Cardiac muscle cell (in vitro differentiated cells and primary cell): ENCODE measurements around the genes GRIFIN and IQCE.

- RAMPAGE, long total RNA, result no peak
- RRBS, result 5% methylated on average over 5 of the region's 20 CpGs
Measured at GRCh38 chr7:2082124-2082761, 150.5 kb downstream of the MAD1L1 start.

GRCh38 chr7:2137906-2139033, 94.5 kb downstream of the MAD1L1 start:
- RAMPAGE, long total RNA, result no peak
- RRBS, result no CpG with 5 or more reads among the region's 33 CpGs

DNA sequence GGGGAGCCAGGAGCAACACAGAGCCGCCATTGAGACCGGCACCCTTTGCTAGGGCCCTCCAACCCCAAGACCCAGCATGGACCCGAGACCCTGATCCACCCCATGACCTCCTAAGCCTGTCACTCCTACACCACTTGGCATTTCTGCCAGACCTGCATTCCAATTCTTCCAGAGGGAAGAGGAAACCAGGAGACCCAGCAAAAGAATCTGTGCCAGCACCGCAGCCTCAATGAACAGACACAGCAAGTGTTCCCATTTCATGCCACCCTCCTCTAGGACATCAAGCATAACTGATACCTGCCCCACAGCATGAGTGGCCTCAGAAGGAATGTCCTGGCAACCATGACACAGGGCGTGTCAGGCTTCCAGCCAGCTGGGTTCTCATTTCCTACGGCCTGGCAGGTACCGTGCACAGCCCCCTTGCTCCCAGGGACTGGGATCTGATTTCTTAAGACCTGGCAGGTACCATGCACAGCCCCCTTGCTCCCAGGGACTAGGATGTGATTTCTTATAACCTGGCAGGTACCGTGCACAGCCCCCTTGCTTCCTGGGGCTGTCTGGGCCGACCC, 7.8 kb downstream of the MAD1L1 start:
- RAMPAGE, long total RNA, result no peak
- RRBS, result no CpG with 5 or more reads among the region's 9 CpGs

- RAMPAGE, long total RNA, result no peak
- RRBS, result no CpG with 5 or more reads among the region's 12 CpGs
Measured at GRCh38 chr7:2266794-2267303, 24.8 kb downstream of the NUDT1 start.

DNA sequence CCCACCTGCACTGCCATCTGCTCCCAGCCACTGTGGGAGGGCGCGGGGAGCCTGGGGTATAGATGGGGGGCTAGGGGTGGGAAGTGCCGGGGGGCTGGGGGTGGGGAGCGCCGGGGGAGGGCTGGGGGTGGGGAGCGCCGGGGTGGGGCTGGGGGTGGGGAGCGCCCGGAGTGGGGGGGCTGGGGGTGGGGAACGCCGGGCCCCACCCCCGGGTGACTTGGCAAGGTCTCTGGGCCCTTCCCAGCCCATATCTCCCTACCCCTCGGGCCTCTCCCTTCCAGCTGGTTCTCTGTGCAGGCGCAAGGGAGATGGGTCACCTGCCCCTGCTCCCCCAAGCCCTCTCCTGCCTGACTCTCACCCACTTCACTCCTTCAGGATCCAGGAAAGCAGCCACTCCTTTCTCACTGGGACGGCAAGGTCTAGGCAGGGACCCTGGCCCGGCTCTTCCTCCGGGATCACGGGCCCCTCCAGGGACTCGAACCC, at the start of gene GRIFIN:
TSS of gene GRIFIN (minus strand) at position 32 of the 483 bp plus-strand sequence.
- RAMPAGE, long total RNA, result no peak
- RRBS, result 85% methylated on average over 2 of the region's 19 CpGs

DNA sequence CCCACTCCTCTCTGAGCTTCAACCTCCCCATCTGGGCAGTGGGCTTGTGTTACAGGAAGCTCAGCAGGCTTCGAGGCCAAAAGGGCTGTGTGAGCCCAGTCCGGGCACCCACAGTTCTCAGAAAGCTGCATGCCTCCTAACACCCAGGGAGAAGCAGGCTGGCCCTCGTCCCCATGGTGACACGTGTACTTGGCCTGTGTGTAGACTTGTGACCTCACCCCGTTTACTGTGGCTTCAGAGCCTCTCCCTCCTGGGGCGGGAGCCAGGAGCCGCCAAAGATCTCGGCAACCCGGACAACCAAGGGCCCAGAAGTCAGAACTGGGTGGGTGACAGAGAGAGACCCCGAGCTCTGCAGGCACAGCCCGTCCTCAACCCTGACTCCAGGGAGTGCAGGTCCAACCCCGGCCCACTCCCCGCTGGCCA, 2.3 kb upstream of the GRIFIN start:
- RAMPAGE, long total RNA, result no peak
- RRBS, result 52% methylated on average over 5 of the region's 13 CpGs

- RAMPAGE, long total RNA, result no peak
Measured at GRCh38 chr7:2494040-2494178, 17.7 kb upstream of the GRIFIN start.

DNA sequence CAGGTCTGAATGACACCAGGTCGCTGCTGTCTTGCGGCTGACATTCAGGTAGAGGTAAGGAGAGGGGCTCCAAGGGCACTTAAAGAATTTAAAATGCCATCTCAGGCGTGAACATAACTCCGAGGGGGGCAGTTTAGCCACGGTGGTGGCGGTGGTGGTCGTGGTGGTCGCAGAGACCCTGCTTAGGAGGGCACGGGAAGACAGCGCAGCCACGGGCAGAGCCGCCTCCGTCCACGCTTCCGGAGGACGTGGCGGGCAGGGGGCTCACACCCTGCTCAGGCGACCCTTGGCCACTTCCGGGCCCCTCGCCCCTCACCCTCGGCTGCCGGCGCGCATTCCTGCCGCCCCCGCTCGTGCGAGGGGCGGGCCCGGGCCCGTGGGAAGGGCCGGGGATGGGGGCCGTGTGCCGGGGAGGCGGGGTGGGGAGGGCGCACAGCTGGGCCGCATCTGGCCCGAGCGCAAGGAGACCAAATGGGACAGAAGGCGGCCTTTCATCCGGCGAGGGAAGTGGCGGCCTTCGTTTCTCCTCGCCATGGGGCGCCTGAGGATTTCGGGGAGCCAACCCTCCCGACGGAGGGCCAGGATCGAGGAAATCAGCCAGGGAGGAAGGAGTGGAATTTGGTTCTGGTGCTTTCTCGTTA, 909 bp upstream of the LFNG start:
- RAMPAGE, long total RNA, result no peak
- RRBS, result 4% methylated on average over 19 of the region's 51 CpGs

GRCh38 chr7:2521890-2522749, 2.5 kb downstream of the LFNG start:
- RAMPAGE, long total RNA, result no peak
- RRBS, result no CpG with 5 or more reads among the region's 23 CpGs

GRCh38 chr7:2558633-2559780, at the start of gene IQCE:
TSS of gene IQCE (plus strand) at chr7:2558979.
- RAMPAGE, long total RNA, result no peak
- RRBS, result 2% methylated on average over 57 of the region's 111 CpGs

- RAMPAGE, long total RNA, result no peak
- RRBS, result no CpG with 5 or more reads among the region's 33 CpGs
Measured at GRCh38 chr7:2607028-2608211, 24.4 kb upstream of the TTYH3 start.

DNA sequence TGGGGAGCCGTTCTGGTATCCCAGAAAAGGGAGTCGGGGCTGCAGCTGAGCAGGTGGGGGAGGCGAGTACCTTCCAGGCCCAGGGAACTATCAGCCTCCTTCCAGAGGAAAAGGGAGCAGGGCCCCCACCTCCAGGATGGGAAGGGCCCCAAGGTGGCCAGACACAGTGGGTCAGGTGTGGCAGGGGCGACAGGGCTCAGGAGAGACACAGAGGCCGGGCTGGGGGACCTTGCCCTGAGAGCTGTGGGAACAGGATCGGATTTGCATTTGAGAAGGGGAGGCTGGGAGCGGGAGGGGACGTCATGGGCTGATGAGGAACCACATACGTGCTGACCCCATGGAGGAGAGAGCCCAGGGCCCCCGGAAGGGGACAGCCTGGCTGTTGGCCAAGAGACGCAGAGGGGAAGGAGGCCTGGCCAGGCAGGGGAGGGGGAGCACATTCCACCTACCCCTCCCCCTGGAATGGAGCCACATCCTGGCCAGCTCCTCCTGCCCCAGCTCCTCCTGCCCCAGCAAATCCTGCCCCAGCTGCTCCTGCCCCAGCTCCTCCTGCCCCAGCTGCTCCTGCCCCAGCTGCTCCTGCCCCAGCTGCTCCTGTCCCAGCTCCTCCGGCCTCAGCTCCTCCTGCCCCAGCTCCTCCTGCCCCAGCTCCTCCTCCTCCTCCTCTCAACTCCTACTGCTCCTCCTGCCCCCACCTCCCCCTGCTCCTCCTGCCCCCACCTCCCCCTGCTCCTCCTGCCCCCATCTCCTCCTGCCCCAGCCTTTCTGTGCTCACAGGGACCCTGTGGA, 9.6 kb upstream of the TTYH3 start:
- RAMPAGE, long total RNA, result start-site peak on the minus strand centred at position 224 of the sequence, 108 bp wide, 105 and 43 reads in 2 replicates
- RRBS, result no CpG with 5 or more reads among the region's 12 CpGs

DNA sequence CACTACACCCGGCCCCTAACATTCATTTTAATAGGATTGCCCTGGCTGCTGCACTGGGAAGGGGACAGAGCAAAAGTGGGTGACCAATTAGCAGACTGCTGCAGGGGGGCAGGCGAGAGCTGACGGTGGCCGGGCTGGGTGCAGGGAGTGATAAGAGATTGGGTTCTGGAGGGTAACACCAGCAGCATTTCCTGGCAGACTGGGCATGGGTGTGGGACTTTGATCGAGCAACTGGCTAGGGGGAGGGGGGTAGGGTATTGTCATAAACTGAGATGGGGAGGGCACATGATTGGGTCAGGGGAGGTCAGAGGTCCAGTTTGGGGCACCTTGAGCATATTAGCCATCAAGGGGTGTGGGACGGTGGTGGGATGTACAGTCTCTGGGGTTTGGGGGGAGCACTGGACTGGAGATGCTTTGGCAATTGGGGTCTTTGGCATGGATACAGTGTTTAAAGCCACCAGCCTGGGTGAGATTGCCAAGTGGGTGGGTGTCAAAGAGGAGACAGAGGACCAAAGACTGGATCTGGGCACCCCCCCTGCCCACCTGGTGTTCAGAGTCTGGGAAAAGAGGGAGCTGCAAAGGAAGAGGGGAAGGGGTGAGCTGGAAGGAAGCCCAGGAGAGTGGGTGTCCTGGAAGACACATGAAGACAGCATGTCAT, 20.0 kb upstream of the AMZ1 start:
- RAMPAGE, long total RNA, result no peak
- RRBS, result 71% methylated on average over 1 of the region's 6 CpGs

GRCh38 chr7:2730915-2731576, 43.0 kb downstream of the AMZ1 start:
- RAMPAGE, long total RNA, result no peak
- RRBS, result no CpG with 5 or more reads among the region's 35 CpGs

DNA sequence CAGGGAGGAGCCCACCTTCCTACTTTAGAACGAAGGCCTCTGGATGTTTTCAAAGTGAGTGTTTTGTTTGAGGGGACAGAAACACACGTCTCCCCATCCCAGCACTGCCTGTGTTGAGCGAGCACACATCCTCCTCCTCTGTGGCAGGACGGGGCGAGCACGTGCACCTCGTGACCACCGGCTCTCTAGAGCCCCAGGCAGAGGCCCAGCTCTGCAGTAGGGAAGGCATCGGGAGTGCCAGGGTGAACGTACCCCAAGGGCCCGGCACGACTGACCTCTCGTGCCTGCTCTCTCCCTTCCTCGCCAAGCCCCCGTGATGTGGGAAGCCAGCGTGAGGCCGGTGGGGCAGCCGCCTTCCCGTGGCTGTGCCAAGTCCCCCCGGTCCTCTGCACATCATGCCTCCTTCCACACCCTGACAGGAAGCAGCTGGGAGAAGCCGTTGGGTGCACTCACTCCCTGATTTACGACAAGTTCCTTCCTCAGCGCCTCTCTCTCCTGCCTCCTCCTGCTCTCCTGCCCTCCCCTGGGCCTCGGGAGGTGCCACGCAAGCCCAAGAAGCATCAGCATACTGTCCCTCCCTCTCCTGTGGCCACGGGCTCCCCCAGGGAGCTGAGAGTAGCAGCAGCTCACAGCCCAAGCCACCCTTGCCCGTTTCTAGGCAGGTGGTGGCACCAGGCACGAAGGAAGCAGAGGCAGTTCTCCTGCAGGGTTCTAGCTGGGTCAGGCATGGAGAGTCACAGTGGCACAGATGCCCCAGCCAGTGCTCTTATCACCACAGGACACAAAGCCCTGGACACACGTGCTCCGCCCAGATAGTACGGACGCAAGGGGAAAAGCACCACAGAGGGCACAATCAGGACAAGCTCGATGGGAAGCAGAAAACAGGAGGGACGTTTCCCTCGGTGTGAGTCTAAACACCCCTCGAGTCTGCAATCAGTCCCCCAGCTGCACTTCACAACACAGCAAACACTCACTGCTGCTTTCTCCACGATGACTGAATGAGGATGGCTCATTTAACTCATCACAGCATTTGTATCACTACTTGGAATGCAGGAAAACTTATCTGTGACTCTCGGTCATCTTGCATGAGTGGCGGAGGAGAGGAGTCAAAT, 47.0 kb downstream of the AMZ1 start:
- RAMPAGE, long total RNA, result no peak
- RRBS, result 45% methylated on average over 12 of the region's 39 CpGs

- RAMPAGE, long total RNA, result no peak
- RRBS, result no CpG with 5 or more reads among the region's 11 CpGs
Measured at GRCh38 chr7:2821870-2822555, 22.1 kb downstream of the GNA12 start.

DNA sequence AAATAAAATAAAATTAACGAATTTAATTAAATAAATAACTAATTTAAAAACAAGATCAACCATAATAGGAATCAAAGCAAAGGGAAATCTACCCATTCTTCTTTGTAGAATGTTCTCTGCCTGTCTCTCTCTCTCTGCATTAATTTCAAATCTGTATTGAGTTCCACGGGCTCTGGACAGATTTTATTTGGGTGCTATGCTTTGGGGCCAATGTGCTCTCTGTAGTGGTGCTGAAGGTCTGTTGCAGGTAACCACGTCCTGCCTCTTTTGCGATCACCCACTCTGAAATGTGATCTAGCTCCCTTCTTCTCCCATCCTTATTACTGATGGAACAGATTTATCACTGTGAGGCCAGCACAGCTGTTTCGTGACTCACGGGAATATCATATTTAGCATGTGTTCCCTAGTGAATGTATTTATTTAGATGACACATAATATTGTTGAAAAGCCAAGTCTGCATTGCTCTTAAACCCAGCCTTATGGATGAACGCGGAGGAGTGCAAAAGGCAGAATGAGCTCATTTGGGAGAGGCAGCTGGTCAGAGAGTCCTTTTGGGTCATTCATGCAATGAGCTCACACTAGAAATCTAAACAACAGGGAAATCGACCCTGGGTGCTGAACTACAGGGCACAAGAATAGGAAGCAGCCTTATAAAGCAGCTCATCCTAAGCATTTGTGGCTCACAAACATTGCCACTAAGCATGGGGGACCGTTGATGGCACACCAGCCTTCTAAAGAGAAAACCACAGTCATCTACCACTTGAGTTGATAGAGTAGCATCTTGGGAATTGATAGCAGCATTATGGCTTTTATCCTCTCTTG, 33.2 kb upstream of the SDK1 start:
- RAMPAGE, long total RNA, result no peak
- RRBS, result no CpG with 5 or more reads among the region's 10 CpGs

- RAMPAGE, long total RNA, result no peak
- RRBS, result no CpG with 5 or more reads among the region's 9 CpGs
Measured at GRCh38 chr7:3700789-3701269, 399.8 kb downstream of the SDK1 start.

DNA sequence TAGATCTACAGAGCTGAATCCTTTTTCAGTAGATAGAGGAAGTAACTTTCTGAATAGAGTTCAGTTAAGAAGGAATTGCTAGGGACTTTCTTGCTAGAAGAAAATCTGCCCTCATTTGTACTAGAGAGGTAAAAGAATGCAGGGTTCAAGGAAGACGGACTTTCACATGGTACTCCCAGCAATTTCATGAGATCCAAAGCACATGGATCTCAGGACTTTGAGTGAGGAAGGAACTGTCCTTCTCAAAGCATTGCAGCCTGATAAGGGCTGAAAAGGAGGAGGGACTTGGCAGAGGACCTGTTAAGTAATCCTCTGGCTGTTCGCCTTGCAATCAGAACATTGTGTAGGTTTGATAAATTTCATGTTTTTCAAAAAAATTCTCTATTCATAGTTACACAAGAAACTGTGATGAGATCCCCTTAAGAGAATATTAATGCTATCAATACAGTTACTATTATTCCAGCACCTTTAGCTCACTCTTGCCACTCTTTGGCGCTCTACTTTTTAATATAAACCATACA, 424.1 kb downstream of the SDK1 start:
- RAMPAGE, long total RNA, result no peak
- RRBS, result no CpG with 5 or more reads among the region's 3 CpGs

DNA sequence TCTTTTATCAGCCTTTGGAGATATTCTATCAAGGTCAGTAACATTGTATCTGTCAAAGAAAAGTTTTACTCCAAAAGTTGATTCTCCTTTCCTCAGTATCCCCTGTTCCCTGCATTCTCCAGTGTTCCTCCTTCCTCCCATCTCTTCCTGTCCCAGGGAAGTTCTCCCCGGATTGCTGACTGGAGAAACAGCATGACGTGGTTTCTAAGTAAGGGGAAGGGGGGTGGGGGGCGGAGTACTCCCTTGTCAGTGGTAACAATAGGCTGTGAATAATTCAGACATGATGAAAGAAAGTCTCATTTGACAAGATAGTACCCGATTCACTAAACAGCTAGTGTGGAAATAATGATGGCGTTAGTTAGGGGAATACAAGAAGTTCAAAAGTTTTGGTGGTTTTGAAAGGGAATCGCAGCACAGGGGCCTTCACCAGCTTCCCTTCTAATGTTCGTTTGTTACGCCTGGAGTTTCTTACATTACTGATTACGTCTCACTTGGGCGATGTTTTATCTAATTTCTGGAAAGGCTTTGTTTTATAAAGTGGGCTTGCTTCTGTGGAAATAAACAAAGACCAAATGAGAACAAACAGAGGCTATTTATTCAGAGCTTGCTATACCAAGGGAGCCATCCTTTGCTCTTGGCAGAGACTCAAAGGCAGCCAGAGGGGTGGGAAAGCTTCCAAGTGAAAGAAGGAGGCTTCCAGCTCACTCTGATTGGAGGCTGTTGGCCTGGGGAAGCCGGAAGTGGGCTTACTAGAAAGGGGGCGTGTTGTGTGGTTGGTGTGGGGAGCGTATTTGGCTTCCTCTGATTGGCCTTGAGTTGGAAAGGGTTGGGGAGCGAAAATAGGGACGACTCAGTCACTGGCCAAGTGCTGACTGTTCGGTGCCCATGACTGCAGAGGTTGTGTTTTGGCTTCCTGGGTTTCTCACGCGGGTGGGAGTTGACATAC, 453.7 kb downstream of the SDK1 start:
- RAMPAGE, long total RNA, result no peak
- RRBS, result no CpG with 5 or more reads among the region's 18 CpGs